Kidney epithelial cell (primary cell): ENCODE measurements around a stretch of chr12.

GRCh38 chr12:1554184-1554805 lies 40.1 kb downstream of the FBXL14 start:
- RAMPAGE, long total RNA: no peak
- RRBS: no CpG with 5 or more reads among the region's 9 CpGs

DNA sequence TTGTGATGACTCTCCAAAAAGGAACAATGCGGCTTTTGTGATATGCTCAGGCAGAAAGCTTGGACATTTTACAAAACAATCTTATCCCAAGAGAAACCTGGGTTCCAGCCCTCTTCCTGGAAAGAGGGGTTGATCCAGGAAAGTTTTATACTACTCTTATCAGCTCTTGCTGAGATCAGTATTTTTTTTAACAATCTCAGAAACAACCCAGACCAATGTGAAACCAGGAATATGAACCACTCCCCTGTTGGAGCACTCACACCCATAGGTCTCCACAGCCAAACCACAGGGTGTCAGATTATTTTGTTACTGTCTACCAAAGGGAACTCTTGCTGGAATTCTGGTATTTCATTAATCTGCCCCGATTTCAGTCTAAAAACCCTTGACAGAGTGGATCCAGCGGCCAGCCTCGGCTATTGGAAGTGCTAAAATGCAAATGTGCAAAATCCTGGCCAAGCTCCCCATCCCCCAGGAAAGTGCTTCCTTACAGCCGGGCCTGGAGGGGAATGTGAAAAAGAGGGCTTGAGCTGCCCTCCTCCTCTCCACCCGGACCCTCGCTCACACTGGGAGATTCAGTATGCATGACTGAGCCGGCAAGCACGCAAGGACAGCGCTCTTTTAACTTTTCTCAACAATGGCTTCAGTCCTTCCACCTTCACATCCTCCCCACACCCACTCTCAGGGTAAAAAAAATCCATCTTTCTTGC lies 4.0 kb downstream of the FBXL14 start:
- RAMPAGE, long total RNA: no peak
- RRBS: 2% methylated on average over 3 of the region's 10 CpGs

GRCh38 chr12:1593224-1593624 lies 1.2 kb downstream of the FBXL14 start:
- RAMPAGE, long total RNA: no peak
- RRBS: no CpG with 5 or more reads among the region's 22 CpGs

DNA sequence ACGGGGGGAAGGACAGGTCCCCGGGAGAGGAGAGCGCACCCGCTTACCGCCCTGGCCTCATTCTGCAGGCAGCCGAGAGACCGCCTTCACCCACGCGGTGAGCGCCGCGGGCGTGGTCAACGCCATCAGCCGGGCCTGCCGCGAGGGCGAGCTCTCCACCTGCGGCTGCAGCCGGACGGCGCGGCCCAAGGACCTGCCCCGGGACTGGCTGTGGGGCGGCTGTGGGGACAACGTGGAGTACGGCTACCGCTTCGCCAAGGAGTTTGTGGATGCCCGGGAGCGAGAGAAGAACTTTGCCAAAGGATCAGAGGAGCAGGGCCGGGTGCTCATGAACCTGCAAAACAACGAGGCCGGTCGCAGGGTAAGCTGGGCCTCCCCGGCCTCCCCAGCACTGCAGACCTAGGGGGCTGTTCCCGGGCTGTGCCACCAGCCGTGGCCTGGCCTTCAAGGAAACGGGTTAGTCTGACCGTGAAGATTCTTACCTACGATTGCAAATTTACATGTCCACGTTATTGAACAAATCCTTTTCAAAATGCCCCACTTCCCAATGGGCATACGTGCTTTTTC lies 10.7 kb downstream of the WNT5B start:
- RAMPAGE, long total RNA: no peak
- RRBS: 80% methylated on average over 19 of the region's 43 CpGs

- RAMPAGE, long total RNA: no peak
- RRBS: no CpG with 5 or more reads among the region's 4 CpGs
These were observed 9.8 kb upstream of the ADIPOR2 start for GRCh38 chr12:1681094-1681544.

DNA sequence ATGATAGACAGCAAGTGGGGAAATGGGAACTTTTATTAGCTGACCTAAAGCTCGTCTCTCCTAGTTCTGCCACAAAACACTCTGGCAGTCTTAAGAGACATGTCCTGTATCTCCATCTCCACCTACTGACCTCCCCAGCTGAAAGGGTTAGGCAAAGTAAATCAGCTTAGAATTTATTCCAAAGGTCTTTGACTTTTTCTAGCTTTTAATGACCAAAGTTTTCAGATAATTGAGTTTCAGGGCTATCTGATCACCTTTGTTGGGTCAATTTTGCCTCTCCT lies 9.4 kb upstream of the ADIPOR2 start:
- RAMPAGE, long total RNA: no peak
- RRBS: no CpG with 5 or more reads among the region's 1 CpG

DNA sequence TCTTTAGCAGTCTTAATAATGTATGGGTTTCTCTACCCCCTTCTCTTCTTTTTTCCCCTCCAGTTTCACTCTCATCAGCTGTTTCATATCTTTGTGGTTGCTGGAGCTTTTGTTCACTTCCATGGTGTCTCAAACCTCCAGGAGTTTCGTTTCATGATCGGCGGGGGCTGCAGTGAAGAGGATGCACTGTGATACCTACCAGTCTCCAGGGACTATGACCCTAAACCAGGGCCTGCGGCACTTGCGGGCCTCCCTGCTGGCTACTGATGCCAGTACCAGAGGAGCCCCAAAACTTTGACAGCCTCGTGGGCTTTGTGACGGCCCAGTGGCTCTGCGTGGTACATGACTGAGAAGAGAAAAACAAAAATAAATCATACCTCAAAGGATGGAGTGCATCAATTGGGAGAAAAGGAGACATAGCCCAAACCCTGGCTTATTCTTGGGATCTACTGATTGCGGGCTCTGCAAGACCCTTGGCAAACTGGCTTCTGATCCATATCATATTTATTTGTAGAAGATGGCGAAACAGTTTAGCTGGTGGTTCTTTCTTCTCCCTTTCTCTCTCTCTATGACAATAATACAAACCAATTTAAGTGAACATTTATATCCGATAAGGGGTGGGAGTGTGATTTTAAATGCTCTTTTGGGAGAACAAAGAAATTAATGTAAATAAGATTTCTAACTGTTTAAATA lies 34.3 kb upstream of the LRTM2 start:
- RAMPAGE, long total RNA: no peak
- RRBS: no CpG with 5 or more reads among the region's 11 CpGs

GRCh38 chr12:2179995-2180881 lies 127.5 kb downstream of the CACNA1C start:
- RAMPAGE, long total RNA: no peak
- RRBS: no CpG with 5 or more reads among the region's 9 CpGs

- RAMPAGE, long total RNA: no peak
- RRBS: no CpG with 5 or more reads among the region's 4 CpGs
These were observed 142.4 kb downstream of the CACNA1C start for GRCh38 chr12:2195129-2195661.

DNA sequence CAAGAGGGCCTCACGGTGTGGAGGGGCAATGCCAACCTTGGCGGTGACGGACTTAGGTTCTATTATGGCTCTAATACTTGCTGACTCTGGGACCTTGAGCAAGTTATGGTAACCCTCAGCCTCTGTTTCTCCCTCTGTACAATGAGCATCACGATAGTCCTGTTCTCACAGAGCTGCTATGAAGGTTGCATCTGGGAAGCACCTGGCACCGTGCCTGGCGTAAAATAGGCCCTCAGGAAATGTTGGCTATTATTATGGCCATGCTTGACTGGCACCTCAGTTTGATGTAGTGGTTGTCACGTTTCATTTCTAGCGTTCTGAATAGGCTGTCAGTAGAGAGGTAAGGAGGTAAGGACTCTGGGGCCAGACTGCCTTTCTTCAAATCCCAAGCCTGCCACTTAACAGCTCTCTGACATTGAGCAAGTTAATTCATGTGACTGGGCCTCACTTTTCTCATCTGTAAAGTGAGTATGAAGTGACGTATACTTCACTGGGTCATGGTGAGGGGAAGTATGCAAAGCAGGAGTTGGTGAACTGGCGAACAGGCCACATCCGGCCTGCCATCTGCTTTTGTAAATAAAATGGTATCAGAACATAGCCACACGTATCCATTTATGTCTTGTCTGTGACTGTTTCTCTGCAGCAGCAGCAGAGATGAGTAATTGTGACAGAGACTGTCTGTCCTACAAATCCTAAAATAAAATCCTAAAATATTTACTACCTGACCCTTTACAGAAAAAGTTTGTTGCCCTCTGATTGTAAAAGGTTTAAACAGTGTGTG lies 196.1 kb downstream of the CACNA1C start:
- RAMPAGE, long total RNA: no peak
- RRBS: no CpG with 5 or more reads among the region's 12 CpGs

- RAMPAGE, long total RNA: no peak
- RRBS: no CpG with 5 or more reads among the region's 8 CpGs
These were observed 233.9 kb downstream of the CACNA1C start for GRCh38 chr12:2286563-2287200.

DNA sequence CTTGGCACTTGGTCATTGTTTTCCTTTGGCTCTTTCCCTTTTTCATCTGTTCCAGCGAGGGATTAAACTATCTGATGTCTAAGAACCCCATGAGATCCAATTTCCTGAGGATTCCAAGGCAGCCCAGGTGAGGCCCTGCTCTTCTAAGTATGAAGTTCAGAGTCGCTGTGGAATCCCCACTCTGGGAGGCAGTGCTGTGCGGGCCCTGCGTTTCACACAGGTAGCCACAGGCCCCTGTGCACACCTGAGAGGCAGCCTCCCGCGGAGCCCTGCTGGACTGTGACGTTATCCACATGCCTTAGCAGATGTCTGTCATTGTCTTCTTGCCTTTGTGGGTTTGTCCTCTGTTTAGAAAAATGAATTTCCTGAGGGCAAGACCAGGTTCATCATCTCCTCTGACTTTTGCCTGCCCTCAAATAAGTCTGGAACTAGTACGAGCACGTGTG lies 288.5 kb downstream of the CACNA1C start:
- RAMPAGE, long total RNA: no peak
- RRBS: no CpG with 5 or more reads among the region's 9 CpGs

GRCh38 chr12:2457823-2458623 lies 336.7 kb upstream of the FKBP4 start:
- RAMPAGE, long total RNA: no peak
- RRBS: no CpG with 5 or more reads among the region's 7 CpGs

GRCh38 chr12:2490767-2491340 lies 303.9 kb upstream of the FKBP4 start:
- RAMPAGE, long total RNA: no peak
- RRBS: no CpG with 5 or more reads among the region's 6 CpGs

DNA sequence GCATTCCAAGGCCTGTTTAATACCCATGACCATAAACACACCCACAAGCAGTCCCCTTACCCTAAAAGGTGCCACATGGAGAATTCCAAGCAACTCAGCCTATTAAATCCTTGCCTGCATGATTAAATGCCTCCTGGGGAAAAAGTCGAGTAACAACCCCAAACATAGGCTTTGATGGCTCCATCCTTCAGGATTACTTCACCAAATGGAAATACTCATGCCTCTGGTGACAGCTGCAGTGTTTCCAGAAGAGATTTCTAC lies 269.3 kb upstream of the FKBP4 start:
- RAMPAGE, long total RNA: no peak
- RRBS: no CpG with 5 or more reads among the region's 1 CpG

- RAMPAGE, long total RNA: no peak
- RRBS: no CpG with 5 or more reads among the region's 9 CpGs
These were observed 241.1 kb upstream of the FKBP4 start for GRCh38 chr12:2553610-2554167.

DNA sequence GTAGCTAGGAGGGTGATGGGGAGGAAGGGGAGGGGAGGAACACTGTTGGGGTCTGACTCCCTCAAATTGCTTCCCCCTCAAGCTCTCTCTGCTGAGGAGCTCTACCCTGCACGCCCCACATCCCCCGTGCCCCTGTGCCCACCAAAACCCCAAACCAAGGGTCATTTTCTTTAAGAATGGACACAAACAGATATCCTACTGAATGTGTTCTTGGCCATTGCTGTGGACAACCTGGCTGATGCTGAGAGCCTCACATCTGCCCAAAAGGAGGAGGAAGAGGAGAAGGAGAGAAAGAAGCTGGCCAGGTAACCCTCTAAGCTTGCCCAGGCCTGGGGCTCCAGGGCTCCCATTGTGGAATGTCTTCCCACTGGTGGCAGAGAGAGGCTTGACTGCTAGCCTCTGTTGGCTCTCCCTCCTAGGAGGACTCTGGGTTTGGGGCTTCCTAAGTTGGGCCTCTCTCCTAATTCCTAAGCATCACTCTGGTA lies 210.4 kb upstream of the FKBP4 start:
- RAMPAGE, long total RNA: no peak
- RRBS: no CpG with 5 or more reads among the region's 2 CpGs

DNA sequence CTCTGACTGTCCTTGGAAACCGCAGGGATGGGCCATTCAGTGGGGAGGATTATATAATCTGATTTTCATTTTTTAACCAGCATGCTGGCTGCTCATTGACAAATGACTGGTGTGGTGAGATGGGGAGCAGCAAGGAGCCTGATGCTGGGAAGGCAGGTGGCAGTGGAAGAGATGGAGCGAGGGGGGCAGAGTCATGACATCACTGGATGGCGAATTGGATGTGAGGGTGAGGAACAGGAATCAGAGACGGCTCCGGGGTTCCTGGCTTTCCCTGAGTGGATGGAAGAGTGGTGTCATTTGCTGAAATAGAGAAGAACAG lies 173.3 kb upstream of the FKBP4 start:
- RAMPAGE, long total RNA: no peak
- RRBS: no CpG with 5 or more reads among the region's 5 CpGs

- RAMPAGE, long total RNA: no peak
- RRBS: no CpG with 5 or more reads among the region's 14 CpGs
These were observed 170.1 kb upstream of the FKBP4 start for GRCh38 chr12:2624698-2625103.

DNA sequence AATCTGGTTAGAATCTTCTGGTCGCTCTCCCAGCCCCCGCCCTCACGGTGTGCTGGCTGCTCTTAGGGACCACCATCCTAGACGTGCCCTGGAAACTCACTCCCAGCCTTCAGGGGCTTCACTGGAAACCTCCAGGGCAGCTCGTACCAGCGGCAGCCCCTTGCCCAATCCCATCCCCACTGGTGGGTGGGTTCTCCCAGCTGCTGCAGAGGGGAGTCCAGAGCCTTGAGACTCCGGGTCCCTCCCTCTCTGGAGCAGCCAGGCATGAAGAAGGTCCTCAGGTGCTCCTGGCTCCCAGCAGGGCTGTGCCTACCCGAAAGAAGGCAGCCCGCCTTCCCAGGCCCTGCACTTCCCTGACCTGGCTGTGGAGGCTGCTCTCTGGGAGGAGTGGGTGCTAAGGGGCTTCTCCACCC lies 115.8 kb upstream of the FKBP4 start:
- RAMPAGE, long total RNA: no peak
- RRBS: no CpG with 5 or more reads among the region's 9 CpGs